H7 (cell line): ENCODE data around the genes AKR1E2 and AKR1C4.

- RAMPAGE, long total RNA: no peak
Observed at GRCh38 chr10:3720407-3721380, 64.3 kb downstream of the KLF6 start.

DNA sequence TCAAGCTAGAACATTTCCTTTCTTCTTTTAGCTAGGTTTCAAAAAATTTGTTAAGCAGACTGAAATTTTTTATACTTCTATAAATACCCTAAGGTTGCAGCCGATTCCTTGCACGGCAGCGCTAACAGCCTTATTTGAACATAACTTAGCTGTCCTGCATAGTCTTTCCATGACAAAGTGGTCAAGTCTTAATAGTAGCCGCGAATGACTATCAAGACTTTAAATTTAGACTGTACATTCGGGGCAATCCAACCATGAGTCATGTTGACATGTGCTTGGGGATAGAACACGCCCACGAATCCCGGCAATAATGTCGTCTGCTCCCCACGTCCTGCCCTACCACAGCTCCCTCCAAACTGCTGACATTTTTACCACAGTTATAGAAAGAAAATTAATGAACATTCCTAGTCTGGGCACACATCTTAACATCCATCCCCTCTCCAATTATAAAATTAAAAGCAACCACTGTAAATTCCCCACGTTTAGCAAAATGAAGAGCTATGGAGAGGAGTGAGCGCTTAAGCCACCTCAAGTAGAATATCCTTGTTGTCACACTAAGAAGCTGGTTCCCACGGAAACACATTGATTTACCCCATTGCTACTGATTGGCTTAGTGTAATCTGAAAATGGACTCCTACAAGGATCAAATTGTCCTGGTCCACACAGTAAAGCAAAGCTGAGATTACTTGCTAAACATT, 9.7 kb downstream of the KLF6 start:
- RAMPAGE, long total RNA: no peak

DNA sequence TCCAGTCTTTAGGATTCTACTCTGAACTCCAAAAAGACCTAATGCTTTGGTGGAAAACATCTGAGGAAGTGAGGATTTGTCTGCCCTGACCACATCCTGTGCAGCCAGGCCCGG, 3.7 kb downstream of the KLF6 start:
- RAMPAGE, long total RNA: no peak

GRCh38 chr10:3783682-3784572, 1.1 kb downstream of the KLF6 start:
- RAMPAGE, long total RNA: no peak

- RAMPAGE, long total RNA: no peak
Observed at GRCh38 chr10:3794693-3795056, 9.7 kb upstream of the KLF6 start.

DNA sequence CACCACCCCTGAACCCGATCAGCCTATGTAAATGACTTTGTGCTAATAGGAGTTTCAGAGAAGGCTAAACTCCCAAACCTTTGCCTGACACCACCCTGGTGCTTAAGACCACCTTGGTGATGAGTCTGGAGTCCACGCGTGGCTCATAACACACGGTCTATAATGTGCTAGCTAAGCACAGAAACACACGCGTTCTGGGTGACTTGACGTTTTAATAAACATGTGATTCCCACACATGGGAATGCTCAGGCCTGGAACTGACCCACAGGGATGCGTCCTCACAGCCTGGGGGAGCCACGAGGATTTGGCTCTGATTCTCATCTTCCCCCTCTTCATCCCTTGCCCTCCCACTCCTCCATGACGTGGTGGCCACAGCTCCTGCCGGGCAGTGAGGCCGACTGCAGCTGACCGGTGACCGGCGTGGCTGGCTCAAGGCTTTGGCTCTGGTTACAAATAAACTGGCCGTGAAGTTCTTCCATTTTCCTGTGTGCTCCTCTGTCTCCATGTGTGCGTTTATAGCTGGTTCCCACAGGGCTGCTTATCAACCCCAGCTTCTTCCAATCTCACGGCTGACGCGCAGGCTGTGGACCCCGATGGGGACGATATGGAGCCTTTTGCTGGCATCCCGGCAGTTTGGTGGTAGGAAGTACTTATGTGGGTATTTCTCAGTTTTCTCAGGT, 40.9 kb upstream of the KLF6 start:
- RAMPAGE, long total RNA: no peak

DNA sequence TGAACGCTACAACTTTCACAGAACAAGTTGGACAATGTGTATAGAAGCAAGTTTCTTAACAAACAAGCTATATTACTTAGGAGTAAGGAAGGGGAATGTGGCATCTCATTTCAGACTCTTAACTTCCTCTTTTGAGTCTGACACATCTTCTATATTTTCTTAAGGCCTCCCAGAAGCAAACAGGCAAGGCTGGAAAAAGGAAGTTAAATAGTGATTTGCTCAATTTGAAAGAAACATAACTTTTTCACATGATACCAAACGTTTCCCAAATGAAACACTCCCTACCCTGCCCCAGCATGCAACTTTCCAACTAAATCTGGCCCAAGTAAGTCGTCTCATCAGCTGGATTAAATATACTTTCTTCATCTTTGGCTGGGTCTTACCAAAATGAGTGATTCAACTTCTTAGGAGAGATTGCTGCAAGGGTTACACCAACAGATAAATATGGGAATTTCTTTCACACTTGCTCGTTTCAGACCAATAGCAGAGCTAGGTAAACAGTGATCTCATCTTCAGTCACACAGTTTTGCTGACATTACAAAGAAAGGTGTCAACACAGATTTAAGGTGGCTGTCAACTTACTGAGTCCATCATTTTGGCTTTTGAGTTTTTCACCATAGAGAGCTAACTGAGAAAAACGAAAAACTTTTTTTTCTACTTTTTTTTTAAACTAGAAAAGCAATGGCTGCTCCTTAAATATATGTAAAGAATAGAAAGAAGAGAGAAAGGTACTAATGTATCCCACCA, 66.4 kb upstream of the KLF6 start:
- RAMPAGE, long total RNA: no peak

GRCh38 chr10:3892265-3893067, 107.5 kb upstream of the KLF6 start:
- RAMPAGE, long total RNA: no peak

DNA sequence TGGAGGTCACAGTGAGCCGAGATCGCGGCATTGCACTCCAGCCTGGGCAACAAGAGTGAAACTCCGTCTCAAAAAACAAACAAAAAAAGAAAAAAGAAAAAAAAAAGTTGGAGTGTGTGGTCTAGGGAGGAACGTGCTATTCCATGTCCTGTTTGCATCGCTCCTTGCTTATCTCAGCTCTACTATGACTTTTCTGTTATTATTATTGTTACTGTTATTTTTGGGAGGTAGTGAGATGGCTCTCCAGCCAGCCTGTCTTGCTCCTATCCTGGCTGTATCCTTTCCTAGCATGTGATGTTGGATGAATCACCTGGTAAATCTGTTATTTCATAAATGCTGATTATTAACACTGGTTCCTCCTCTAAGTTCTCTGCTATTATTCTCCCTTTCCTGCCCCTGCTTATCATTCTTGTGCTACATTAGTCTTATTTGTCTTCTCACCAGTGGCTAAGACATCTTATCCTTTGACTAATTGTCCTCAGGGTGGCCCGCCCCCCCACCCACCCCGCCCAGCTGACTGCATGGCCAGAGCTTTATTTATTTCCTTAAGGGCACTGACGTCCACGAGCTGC, 109.9 kb upstream of the KLF6 start:
- RAMPAGE, long total RNA: no peak

DNA sequence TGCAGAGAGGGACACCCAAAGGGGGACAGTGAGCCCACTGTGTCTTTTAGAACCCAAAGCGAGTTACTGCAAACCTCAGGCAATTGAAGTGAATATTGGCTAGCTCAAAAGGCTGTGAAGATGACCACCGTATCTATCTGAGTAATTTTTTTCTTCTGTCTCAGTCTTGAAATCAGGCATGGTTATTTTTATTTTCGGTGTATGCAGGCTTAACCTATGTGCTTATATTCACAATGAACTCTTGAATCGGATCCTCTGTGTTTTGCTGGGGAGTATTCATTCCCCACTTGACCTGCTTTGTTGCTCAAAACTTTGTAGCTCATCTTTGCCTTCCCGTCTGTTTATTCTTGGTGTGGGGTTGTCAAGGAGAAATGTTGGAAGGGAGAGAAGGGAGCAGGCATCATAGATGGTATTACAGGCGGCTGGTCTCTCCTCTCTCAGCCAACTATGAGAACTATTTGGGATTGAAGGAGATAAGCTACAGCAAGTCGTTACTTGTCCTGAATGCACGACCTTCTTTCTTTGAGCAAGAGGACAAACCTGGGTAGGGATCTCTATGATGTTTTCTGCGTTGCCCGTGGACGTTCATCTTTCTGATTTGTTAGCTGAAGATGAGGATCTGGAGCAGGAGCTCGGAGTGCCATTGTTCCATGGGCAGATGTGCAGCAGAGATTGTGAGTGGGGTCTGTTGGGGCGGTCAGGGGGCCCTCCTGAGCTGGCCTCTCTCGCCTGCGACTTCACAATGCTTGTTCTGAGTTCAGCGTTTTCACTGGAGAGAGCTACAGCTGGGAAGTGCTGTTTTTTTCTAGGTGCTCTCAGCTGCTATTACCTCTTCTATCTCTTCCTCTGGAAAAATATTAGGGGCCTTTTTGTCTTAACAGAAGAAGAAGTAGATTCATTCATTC, 126.7 kb upstream of the KLF6 start:
- RAMPAGE, long total RNA: no peak

DNA sequence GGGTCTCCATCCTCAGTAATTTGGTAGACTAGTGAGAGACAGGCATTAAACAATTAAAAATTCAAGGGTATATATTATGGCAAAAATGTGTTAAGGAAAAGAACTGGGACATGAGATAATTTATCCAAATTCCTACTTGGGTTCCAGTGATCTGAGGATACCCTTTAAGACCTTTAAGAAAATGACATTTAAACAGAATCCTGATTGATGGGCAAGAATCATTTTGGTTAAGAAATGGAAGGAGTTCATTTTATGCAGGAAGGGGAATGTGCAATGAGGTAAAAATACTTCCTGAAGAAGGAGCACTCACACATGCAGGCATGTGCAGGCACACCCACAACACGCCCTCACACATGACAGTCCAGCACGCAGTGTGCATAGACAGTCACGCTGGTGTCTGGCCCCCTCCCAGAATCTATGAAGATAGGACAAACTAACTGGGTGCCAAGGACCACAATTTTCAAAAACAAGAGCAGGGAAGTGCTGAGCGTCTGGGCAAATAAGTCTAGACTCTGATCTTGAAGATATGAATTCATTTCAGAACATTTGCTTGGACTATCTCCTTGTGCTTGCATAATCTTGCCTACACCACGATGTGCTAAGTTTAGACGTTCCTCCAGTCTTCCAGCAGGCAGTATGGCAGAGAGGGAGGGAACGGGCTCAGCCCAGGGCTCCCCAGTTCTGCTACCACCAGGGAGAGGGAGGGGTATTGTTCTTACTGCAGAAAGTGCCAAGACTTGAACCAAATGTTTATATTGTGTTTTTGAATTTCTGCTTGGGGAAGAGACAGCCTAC, 276.4 kb upstream of the KLF6 start:
- RAMPAGE, long total RNA: no peak

- RAMPAGE, long total RNA: no peak
Observed at GRCh38 chr10:4149081-4149915, 364.3 kb upstream of the KLF6 start.

DNA sequence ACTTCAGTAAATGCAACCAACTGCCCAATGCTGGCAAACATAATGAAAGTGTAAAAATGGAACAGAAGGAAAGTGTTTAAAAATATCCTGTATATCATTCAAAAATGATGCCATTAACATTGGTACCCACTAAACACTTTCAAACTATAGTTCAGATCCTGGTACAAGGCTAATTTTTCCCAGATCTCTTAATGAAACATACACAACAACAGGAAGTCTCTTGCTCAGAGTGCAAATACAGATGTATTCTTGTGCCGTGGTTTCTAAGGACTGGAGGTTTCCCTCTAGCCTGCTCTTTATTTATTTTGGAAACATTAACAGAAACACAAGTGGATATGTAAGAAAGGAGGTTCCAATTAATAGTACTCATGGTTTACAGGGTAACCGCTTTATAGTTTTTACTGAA, 176.1 kb upstream of the AKR1E2 start:
- RAMPAGE, long total RNA: no peak

GRCh38 chr10:4672246-4672529, 153.8 kb upstream of the AKR1E2 start:
- RAMPAGE, long total RNA: no peak

DNA sequence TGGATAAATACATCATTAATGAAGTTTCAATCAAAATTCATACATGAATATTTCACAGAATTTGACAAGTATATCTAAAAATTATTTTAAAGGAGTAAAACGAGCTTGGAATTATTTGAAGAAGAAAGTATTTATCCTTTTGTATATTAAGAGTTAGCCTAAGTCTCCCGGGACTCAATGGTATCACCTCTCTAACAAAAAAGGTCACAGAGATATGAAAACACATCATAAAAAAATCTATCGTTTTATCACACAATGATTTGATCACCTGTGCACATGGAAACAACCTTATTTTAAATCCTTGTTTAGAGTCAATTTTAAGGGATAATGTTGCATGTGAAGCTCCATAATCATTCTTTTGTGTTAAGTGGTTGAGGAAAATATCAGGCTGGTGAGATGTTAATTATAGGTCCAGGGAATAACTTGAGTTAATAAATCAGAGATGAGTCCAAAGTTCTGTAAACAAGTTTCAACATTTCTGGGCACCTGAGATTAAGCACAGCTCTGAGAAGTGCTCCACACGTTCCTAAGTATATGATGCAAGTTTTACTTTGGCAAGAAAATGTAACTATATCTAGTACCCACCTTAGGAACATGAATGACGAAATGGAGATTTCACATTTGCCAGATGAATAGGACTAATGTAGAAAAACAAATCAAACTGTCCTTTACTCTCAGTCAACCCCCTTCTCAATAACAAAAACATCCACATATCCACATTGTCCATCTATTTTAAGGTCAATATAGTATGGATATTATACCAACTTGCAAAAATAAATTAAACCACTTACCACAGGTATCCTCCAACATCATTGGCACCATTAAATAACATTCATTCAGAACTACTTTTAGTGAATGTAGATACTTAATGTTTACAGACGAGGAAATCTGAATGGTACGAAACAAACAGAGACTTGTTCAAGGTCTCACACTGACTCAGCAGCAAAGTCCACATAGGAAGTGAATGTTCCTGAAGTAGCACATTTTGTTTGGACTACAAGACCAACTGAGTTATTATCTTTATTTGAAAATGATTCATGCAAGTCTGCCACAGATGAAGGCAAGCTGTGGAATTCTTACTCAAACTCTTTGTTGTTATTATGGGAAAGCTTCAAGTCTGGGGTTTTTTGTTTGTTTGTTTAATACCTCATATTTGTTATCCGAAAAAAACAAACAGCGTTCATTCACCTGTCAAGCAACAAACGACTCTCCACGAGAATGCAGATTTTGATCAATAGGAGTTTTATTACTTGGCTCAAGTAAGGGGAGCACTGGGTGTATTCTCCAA, 148.3 kb upstream of the AKR1E2 start:
- RAMPAGE, long total RNA: no peak

DNA sequence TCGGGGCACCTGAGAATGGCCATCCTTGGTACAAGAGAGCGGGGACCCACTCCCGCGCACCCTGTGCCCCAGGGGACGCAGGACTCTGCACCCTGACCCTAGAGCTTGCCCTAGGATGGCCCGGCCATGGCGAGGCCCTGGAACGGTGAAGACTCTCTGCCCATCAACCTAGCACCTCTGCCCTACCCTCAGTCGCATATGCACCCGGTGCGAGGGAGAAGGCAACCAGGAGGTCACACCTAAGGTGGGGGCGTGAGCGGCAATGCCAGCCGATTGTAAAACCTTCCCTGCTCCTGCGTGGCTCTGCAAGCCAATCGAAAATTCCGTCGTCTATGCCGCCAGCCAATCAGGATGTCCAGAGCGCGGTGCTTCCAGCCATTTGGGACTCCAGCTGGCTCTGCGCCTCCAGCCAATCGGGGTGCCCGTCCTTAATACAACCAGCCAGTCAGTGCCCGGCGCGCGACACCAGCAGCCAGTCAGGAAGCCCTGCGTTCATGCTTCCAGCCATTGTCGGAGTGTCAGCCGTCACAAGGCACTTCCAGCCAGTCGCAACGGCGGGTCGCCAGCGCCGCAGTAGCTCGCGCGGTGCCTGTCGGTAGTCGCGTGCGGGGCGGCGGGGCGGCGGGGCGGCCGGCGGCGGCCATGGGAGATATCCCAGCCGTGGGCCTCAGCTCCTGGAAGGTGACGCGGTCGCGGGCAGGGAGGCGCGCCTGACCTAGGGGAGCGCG, at the start of gene AKR1E2:
Gene AKR1E2, plus strand, starts transcription at position 525 of the 728 bp plus-strand sequence.
- RAMPAGE, long total RNA: no peak

DNA sequence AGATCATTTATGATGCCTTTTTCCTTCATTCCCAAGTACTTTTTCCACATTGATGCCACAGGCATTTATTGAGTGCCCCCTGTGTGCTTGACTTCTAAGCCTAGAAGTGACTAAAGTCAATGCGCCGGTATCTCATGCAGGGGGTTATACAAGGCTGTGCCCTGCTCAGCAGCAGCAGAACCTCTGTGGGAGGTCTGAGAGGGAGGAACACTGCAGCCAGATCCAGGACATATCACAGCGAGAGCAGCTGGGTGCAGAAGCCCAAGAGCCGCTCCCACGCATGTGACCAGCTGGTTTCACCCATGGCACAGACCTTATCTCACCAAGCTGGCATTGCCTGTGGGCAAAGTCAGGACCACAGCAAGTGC, 31.7 kb upstream of the AKR1C1 start:
- RAMPAGE, long total RNA: no peak

DNA sequence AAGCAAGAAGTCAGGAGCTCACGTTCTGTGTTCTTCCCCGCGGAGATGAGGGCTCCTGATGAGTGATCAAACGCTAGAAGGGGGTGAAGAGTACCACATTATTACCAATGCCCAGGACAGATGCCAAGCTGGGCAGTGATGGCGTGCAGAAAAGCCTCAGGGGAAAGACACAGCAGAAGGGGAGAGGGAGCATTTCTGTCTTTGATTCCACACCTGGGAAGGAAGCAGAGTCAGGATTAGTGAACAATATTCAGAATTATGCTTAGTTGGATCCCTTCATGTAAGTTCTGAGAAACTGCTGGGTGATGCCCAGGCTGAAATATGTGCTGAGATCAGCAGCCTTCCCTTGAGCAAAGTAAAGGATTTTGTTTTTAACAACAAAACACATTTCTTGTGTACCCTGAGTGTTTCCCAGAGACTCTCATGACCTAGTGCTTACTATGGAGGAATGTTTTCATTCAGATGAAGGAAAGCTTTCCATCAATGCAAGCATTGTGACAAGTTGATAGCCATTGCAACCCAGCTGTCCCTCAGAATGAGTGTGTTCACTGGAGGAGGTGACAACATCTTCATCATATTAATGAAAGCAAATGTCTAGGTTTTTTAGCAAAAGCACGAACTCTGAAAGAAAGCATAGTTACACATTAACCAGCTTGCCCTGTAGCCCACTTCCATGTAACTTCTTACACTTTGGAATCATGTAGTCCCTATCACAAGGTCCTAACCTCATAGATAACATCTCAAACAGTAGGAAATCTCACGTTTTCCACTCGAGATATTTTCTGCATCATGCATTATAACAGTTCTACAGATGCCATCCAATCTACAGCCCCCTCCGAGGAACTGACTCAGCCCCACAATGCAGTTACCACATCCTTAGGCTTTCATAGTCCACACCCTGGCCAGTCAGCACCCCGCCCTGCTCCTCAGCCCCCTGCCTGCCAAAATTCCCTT, 23.8 kb upstream of the AKR1C1 start:
- RAMPAGE, long total RNA: no peak

GRCh38 chr10:4984780-4985471, 18.7 kb downstream of the AKR1C2 start:
- RAMPAGE, long total RNA: no peak

- RAMPAGE, long total RNA: no peak
Observed at GRCh38 chr10:5196482-5197223, at the start of gene AKR1C4. AKR1C4 (plus strand) TSS chr10:5196837.